T-cell (primary cell): ENCODE results near the gene CSNK1G1.

DNA sequence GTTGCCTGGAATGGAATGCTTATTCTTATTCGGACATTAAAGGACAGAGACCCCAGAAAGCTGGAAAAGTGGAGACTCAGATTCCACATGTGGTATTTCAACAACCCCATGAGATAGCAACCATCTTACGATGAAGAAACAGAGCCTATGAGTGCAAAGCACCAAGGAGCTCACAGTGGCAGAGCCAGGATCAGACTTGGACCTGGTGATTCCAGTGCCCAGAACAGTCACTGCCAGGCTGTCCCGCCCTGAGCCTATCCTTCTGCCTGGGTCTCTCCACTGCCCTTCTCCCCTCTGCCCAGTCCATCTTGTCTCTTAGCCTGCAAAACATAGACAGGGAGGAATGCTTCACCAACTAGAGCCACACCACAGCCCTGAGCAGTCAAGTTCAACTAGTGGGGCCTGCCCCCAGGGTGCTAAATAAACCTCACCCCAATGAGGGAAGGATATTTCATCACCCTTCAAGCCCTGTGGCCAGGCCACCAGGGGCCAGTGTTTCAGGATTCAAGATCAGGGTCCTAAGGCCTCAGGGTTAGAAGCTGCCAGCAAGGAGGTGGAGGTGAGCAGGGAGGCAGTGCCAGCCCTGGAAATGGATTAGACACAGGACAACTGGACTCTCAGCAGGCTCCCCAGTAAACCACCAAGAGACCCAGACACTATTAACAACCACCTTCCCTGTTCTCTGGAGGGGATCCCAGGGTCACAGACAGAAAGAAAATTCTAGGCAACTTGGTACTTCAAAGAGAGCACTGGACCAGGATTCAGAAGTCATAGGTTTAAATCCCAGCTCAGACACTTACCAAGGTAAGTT, 21.7 kb downstream of the DAPK2 start:
- PRO-cap, 7 experiments: no peak in any of the 7 experiments

DNA sequence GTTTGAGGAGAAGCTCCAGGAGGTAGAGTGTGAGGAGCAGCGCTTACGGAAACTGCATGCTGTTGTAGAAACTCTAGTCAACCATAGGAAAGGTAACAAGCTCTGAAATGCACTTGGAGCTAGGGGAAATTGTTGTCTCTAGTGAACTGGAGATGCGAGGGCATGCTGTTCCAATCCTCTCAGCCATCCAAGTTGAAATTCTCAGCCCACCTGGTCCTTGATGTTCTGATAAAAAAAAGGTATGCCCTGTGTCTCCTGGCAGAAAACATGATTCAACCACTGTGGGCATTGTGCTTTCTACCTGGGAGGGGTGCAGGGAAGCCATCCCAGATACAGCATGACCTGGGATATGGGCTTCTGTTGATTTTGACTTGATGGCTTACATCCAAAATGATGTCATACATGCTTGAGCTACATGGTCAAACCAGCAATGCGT, 21.3 kb upstream of the SNX22 start:
- PRO-cap, 7 experiments: no peak in any of the 7 experiments

- PRO-cap, 7 experiments: no peak in any of the 7 experiments
Observed at GRCh38 chr15:64326429-64326813, 29.6 kb downstream of the CSNK1G1 start.

DNA sequence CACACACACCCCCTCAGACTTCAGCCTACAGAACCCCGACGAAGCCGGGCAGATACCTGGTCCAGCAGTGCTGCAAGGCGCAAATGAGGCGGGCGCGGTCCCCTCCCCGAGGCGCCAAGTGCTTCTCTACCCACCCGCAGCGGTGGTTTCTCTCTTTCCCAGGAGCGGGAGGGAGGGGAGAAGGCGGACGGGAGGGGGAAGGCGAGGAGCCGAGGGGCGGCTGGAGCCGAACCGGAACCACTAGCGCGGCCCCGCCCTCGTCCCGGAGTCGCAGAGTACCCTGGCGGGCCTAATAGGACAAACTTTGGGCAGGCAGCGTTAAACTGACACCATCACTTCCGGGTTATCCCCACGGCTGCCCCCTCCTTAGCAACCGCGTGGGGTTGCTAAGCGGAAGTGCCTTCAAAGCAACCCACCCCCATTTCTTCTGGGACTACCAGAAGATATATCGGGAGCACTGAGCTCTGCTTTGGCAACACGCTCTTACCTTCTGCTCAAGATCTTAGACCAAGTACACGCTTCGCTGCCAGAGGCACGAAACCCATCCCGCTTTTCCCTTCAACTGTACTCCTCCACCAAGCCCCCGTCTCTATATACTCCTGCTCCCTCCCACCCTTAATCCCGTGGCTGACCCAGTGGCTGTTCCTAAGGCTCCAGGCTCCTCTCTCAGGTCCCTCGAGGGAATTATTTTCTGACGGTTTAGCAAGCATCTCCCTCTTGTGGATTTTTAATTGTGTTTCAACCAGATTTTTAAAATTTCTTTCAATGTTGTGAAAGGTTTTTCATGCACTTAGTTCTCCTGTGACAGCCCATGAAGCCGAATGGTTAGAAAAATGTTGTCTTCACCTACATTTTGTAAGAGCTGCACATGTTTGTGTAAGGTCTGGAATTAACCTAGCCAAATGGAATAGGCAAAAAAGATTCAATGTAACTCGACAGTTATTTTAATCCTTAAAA, at the start of gene CSNK1G1:
CSNK1G1 (minus strand) TSS at position 242 of the 957 bp plus-strand sequence.
- PRO-cap, 7 experiments: peak in 7 of 7 experiments; most common plus-strand start position 432 of the sequence (in 5); most common minus-strand start position 242 of the sequence (in 6)

- PRO-cap, 7 experiments: no peak in any of the 7 experiments
Observed at GRCh38 chr15:64675712-64676276, 99.6 kb downstream of the RBPMS2 start.

DNA sequence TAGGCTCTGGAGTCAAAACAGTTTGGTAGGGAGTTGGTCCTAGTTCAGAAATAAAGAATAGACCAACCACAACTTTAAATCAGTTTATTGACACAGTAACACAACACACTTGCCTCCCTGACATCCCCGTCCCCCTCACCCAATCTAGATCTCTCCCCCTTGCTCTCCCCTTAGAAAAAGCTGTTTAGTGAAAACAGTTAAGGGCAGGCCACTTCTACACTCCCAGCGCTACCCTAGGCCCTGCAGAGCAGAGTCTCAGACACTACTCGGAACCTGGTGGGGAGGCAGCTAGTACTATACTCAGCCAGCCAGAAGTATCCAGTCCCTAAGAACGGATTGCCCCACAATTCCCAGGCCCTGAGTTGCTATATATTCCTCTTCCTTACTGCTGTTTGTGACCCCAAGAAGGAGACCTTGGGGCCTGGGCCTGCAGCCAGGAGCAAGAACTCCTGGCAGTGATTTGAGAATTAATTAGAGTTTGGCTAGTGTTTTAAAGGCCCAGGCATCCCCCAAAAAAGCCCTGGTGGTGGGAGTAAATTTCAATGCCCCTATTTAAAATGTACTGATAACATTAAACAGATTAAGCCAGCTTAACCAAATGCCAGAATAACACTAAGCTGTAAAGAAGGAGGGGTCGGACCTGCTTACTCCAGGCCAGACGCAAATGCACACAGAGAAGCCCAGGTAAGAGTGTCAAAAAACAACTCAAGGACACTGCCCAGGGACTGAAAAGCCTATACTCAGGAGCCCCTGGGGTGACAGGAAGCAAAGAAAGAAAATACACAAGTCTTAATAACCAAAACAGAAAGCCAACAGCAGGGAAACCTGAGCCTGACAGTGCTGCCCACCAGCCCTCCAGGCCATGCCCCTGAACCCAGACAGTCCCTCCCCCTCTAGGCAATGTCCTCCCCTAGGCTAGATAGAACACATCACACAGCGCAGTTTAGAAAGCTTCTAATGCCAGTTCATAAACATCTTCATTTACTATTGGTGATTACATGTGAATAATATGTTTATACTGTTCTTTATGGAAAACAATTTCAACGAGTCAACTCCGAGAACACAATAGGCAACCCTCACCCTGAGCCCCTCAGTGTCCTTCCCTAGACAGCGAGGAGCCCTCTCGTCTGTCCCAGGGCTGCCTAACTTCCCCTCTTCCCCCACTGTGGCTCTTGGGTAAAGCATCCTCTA, 87.5 kb downstream of the RBPMS2 start:
- PRO-cap, 7 experiments: no peak in any of the 7 experiments

DNA sequence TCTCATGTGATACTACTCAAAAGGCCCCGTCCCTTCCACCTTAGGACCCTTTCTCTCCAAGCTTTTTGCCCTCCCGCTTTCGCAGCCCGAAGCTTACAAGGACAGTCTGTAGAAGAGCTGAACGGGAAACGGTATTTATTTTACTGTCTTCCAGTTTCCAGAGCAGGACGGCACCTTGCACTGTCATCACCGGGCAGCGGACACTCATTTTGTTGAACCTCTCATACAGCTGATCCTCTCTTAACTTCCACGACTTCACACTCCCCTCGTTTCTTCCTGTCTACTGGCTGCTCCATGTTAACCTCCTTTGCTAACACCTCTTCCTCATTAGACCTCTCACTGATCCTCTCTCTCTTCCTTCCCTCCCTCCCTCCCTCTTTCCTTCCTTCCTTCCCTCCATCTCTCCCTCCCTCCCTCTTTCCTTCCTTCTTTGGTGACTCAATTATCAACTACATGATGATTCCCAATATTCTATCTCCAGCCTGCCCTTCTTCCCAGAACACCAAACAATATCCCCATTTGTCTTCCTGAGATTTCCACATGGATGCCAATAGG, 5.5 kb upstream of the PLEKHO2 start:
- PRO-cap, 7 experiments: no peak in any of the 7 experiments

- PRO-cap, 7 experiments: no peak in any of the 7 experiments
Observed at GRCh38 chr15:64866789-64867815, 25.4 kb downstream of the PLEKHO2 start.

DNA sequence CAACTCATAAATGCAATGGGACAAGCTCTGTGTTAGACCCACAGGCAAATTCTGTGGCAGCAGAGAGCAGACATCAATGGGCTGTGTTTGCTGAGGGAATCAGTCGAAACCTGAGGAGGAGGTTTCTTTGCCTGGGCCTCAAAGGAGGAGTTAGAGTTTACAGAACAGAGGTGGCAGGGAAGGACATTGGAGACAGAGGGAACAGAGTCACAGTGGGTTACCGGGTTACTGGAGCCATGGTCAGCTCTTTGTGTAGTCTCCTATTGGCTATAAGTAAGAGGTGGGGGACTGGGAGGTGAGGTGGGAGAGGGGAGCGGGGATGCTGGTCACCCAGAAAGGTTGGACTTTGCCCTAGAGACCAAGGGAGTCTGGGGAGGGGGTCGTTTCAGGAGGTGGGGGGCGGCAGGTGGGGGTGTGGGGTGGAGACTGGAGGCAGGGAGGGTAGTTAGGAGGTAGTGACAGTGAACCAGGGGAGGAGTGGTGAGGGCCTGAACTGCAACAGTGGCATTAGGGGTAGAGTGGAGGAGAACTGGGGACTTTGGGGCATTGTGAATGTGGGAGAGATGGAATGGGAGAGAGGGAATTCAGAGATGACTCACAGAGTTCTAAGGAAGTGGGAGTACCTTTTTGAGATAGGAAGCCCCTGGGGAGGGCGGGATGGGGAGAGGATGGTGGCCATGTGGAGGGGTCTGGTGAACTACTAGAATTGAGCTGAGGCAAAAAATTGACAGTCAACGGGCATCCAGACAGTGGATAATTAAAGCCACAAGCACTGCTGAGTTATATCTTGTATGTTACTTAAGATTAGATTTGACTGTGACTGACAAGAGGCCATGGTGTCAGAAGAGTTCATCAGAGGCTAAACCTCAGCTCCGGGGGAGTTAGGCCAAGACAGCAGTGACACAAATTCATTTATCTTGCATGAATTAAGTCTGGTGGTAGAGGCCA, 33.8 kb downstream of the PLEKHO2 start:
- PRO-cap, 7 experiments: no peak in any of the 7 experiments

DNA sequence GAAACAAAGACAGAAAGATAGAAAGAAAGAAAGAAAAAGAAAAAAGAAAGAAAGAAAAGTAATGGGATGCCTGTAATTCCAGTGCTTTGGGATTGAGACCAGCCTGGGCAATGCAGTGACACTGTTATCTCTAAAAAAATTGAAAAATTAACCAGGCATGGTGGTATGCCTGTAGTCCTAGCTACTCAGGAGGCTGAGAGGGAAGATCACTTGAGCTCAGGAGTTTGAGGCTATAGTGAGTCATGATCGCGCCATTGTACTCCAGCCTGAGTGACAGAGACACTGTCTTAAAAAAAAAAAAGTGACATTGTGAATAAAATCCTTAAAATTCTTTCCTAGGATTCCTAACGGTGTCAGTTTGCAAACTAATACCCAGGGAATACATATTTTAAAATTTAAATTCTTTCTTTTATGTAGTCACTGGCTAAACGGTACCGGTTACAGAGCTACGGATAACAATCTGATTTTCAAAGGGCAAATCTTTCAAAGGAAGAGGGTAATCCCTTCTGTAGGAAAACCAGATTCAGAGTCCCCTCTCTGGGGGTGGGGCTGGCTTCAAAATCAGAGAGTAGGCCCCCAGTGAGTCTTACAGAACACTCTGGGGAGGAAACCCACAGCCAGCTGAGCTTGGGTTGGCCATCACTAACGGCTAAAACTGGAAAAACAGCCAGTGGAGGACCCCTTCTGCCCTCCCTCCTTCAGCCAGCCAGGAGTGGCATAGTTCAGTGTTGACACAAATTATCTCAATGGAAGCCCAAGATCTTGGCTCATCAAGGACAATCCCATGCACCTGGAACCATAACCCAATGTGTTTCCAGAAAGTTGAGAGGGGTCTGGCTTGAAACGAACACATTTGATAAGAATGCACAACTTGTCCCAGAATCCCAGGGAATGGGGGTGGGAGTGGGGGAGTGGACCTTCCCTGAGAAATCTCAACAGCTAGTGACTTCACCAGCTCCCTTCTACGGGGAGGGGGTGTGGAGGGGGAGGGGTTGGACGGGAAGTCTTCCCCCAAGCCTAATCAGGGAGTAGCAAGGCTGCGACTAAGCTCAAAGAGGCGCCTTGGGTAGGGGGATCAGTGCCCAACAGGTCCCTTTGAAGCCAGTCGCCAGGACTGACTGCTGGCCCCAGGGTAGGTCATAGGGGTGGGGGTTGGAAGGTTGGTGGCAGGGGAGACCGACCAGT, 1.2 kb downstream of the RASL12 start:
- PRO-cap, 7 experiments: no peak in any of the 7 experiments

GRCh38 chr15:65132786-65133443, 693 bp downstream of the PDCD7 start:
- PRO-cap, 7 experiments: no peak in any of the 7 experiments

GRCh38 chr15:65384758-65385365, 7.1 kb upstream of the IGDCC3 start:
- PRO-cap, 7 experiments: no peak in any of the 7 experiments

DNA sequence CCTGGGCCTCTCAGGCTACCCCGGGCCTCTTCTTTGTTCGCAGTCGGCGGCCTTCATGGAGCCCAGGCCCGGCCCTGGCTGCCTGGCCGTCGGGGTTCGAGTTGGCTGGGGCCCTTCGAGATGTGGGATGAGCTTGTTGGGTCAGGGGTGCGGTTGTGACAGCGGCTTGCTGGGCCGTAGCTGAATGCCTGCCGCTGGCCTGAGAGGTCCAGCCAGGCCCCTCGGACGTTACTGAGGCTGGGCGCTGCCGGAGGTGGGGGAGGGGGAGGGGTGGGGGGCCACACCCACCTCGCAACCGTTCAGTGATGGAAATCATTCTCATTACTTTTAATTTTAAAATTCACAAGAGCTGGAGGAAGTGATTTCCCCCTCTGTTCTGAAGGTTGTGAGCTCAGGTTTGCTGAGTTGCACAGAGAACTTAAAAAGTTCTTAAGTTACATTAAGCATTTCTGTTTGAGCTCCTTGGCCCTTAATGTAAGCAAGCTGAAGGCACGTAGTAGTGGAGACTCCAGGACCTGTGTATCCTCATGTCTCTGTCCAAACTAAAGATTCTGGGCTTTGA, 771 bp downstream of the HACD3 start:
- PRO-cap, 7 experiments: no peak in any of the 7 experiments

DNA sequence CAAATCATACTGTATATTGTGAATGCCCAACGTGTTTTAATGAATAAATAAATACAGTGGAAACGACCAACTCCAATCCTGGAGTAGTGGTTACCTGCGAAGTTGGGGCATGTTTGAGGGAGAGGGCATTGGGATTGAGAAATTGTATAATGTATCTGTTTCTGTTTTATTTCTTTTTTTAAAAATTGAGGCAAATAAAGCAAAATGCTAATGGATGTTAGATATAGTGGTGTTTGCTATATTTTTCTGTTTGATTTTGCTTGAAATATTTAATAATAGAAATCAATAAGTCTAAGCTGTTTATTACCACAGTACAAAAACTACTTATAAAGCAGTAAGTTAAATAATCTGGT, 9.6 kb downstream of the HACD3 start:
- PRO-cap, 7 experiments: no peak in any of the 7 experiments

DNA sequence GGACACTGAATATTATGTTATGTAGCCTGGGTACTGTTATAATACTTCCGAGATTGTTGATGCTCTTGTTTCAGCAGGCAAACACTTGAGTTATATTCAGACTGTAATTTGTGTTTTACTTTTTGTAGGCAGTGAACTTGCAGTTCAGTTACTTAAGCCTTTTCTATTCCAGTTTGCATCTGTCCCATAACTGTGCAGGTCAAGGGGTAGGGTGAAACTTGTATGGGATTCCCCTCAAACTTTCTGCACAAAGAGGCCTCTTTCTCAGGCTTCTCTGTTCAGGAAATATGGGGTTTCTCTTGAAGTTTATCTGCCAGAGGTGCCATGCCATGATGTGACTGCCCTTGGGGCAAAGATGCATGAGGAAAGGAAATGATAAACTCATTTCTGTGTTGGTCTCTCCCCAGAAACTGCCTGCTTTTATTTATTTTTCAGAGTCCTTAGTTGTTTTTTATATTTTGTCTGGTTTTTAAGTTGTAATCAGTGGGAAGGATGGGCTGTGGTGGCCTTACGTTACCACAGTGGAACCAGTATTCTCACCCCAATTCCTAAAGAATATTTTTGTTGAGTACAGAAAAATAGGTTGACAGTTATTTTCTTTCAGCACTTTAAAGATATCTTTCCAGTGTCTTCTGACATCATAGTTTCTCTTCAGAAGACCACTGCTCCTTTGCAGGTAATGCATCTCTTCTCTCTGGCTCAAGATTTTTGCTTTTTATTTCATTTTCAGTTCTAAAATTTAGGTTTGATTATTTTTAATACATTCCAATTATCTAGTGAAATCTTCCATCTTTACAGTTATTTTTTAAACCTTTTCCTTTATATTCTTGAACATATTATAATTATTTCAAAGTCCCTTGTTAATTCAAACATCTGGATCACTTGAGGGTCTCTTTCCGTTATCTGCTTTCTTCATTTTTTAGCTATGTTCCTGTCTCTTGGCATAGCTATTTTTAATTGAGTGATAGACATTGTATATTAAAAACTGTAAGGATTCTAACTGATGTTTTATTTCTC, 67.0 kb downstream of the SLC24A1 start:
- PRO-cap, 7 experiments: no peak in any of the 7 experiments

GRCh38 chr15:65696153-65696786, 74.5 kb downstream of the SLC24A1 start:
- PRO-cap, 7 experiments: no peak in any of the 7 experiments

GRCh38 chr15:65783842-65784393, 8.2 kb downstream of the DENND4A start:
- PRO-cap, 7 experiments: no peak in any of the 7 experiments

GRCh38 chr15:65789782-65790586, 2.1 kb downstream of the DENND4A start:
- PRO-cap, 7 experiments: no peak in any of the 7 experiments

DNA sequence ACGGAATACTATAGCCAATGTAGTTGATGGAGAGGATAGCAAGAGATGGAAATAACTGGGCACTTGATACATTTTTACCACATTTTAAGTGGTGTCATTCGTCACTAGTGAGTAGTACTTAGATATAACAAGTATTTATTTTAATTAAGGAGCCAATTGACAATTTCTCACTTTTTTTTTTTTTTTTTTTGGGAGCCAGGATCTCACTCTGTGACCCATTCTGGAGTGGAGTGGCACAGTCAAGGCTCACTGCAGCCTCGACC, 9.5 kb downstream of the RAB11A start:
- PRO-cap, 7 experiments: no peak in any of the 7 experiments

GRCh38 chr15:66163514-66164051, 90.0 kb downstream of the MEGF11 start:
- PRO-cap, 7 experiments: no peak in any of the 7 experiments